Glomerular endothelial cell (primary cell): ENCODE measurements around a stretch of chr18.

GRCh38 chr18:3114088-3114566 lies 101.2 kb upstream of the LPIN2 start:
- RAMPAGE, long total RNA, result no peak

- RAMPAGE, long total RNA, result no peak
Measured at GRCh38 chr18:3179440-3180096, 40.2 kb downstream of the MYOM1 start.

GRCh38 chr18:3233482-3233867 lies 13.7 kb upstream of the MYOM1 start:
- RAMPAGE, long total RNA, result no peak

GRCh38 chr18:3251436-3251751 lies 3.8 kb downstream of the MYL12A start:
- RAMPAGE, long total RNA, result no peak

GRCh38 chr18:3264137-3265112 lies 2.5 kb downstream of the MYL12B start:
- RAMPAGE, long total RNA, result no peak

DNA sequence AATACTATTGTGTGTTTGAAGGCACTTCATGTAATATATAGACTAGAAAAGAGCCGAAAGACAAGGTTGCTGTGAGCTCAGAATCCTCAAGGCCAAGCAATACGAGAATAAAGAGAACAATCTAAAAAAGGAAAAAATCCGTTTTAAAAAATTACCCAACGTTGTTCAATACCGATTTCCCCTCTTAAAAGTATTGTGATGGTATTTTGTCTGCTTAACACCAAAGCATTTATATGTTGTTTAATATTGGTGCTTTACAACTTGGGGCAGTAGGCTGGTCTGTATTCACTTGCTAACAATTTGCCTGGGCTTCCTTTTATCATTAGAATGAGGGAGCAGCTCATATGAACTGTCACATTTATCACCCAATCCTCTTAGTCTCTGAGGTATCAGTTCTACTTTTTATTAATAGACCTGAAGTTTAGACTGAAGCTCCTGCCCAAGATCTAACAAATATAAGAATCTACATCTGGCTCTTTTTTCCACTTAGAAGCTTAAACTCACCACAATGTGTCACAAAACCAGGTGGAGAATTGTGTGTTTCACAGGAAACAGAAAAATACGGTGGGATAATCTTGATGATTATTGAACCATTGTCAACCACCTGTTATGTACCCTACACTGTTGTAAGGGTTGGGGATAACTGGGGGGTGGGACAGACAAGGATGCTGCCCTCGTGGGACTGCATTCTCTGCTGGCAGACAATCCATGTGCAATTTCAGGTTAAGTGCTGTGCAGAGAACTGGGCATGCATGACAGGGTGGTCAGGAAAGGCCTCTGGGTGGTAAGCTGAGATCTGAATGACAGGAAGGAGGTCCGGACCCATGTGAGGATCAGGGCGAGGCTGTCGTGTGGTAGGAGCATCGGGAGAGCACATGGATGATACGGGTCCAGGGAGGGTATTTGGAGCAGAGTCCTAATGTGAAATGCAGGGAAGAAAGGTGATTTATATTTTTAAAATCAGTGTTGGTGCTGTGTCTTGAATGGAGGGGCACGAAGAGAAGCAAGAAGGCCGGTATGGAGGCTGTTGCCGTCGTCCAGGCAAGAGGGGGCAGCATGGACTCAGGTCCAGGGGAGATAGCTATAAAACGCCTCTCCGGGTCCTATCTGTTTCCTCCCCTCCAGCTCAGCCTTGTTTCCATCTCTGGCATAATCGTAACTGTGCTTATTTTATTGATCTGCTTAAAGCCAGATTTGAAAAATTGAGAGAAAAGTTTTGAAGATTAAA lies 17.4 kb downstream of the MYL12B start:
- RAMPAGE, long total RNA, result no peak

- RAMPAGE, long total RNA, result no peak
Measured at GRCh38 chr18:3305125-3305889, 43.4 kb downstream of the MYL12B start.

DNA sequence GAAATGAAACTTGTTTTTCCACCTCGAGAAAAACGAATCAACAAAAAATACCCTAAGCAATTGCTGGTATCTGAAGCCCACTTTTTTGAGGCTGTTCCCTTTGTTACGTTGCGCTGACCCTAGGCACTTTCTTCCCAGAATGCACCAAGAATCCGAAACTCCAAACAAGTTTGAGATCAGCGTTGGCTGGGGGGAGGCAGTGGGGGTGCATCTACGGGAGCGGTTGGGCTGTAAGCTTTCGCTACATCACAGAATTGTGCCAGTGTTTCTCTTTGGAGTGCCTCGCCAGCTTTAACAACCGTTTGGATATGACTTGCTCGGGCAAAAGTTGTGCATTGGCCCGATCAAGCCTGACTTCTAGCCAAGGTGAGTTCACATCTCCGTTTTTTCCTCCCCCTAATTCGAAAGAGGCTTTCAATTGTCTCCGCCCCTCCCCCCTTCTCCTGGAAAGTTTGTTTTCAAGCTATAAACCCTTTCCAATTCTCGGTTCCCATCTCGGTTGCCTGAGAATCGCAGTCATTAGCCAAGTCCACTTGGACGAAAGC lies 2.5 kb upstream of the TGIF1 start:
- RAMPAGE, long total RNA, result no peak

DNA sequence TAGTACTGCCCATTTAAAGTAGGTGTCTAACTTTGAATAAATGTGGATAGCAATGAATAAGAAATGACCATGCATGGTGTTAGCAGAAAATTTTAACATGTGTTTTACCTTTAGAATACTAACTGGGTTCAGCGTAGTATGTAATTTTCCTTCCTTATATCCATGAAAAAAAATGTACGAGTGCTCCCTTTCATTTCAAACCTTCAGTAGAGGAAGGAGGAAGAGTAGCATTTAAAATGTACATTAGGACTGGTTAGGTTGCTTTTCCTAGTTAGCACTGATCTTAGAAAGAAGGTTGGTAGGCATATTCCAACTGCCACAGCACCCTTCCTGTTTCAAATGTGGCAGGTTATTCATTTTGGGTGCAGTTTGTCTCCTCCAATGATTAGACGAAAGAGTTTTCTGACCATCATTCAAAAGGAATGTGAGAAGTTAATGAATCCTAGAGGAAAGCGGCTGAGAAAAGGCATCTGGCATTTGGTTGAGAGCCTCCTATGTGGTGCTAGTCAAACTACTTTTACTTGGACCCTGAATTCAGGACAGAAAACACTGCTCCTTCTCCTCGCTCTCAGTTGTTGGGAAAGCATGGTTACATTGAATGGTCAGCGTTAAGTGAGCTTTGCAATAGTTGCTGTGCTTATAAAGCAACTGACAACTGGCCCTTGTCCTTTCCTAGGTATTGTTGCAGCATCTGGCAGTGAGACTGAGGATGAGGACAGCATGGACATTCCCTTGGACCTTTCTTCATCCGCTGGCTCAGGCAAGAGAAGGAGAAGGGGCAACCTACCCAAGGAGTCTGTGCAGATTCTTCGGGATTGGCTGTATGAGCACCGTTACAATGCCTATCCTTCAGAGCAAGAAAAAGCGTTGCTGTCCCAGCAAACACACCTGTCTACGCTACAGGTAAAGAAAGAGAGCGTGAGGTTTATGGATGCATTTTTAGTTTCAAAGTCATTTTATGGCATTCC lies 6.0 kb downstream of the TGIF1 start:
- RAMPAGE, long total RNA, result no peak

DNA sequence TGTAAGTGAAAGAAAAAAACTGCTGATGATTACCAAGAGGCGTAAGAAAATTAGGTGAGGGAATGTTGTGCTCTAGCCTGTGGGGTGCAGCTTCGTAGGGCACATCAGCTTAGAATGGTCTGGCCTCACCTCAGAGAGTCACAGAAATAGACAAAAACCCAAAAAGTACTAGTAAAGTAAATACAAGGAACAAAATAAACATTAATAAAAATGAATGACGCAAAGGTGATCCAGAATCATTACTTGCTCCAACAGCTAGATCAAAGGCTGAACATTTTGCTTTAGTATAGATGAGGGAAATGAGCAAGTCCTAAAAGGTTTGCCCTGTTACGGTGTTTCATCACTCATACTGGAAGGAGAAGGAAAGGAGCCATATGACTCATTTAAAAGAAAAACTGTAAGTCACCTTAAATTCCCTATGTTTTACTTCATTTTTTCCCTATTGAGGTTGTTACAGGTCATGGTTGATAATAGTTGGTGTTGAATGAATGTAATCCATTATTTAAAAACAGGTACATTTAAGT lies 9.4 kb downstream of the TGIF1 start:
- RAMPAGE, long total RNA, result no peak

DNA sequence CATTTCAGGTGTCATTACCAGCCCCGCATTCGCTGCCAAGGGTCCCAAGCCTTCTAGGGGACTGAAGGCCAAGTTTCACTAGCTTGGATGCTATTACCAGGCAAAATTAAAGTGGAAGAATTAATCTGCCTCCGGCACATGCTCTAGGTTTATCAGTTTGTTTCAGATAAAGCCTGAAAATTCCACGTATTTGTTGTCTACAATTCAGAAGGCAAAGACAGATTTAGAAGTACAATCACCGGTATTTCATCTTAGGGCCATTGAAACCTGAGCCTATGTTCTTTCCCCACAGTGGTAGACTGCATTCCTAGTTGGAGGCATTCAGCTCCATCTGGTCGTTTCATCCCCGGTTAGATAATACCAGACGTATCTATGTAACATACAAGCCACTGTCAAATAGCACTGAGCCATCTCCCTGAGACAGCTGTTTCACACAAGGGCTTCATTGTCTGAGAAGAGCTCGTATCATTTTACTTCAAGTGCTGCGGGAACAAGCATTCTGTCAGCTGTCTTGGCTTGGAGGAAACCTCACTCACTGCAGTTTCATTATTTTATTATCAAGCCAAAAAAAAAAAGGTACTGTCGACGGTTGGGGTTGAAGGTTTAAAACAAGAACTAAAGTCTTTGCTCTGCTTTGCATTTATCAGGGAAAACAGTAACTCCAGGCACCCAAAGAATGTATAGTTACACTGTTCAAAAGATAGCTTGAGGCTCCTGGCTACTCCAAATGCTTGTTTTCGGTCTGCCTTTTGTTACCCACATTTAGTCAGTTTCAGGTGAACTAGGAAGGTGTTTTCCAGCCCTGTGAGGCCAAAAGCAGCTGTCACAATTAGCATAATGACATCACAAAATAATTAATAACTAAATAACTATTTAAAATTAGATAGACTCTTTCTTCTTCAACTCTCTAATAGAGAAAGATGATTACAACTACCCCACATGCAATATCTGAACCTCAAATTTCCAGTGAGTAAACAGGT lies 76.7 kb downstream of the TGIF1 start:
- RAMPAGE, long total RNA, result no peak

DNA sequence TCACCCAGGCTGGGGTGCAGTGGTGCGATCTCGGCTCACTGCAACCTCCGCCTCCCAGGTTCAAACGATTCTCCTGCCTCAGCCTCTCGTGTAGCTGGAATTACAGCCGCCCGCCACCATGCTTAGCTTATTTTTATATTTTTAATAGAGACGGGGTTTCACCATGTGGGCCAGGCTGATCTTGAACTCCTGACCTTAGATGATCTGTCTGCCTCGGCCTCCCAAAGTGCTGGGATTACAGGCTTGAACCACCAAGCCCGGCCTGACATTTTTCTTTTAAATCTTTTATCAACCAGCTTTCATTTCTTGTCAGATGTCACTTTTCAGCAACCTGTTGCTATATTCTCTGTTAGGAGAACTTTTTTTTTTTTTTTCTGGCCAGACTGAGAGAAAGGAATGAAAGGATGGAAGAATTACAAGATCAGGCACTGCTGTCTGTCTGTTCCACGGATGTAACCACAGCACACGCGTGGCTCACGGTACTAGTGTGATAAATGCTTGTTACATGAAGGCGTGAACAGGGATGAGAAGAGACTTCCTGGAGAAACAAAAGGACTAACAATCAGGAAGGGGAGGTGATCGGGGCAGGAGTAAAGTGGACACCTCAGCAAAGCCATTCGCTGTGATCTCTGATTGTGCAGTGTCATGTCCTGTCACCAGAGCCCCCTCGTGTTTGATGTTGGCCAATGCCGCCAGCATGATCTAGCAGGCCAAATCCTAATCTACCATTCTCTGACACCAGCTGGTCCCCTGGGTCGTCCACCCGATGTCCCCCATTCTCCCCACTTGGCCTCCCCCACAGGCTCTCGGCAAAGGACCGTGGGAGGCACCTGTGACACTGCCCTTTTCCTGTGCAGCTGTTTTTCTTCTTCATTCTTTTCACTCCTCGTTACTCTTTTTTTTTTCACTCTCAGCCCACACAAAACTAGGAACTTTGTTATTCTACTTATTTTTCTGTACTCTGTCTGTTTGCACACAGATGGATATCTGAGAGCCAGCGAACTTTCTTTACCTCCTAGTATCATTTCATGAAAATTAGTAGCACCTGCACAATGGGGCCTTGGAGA lies 146.6 kb downstream of the TGIF1 start:
- RAMPAGE, long total RNA, result no peak

DNA sequence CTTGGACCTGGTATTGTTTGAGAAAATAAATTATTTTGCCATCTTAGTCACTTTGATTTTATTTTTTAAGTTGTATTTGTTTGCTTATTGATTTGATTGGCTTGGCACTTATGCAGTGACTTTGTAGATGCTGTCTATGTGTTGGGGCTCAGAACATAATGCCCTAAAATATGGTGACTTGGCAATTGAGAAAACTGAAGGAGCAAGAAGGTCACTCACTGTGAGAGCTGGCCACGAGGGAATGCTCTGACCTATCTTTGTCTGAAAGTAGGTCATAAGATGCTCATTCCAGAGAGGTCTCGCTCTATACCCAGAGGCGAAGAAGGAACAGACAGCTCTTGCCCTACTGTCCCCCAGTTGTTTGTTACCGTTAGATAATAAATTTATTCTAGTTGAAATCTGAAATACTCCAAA lies 158.5 kb downstream of the TGIF1 start:
- RAMPAGE, long total RNA, result no peak

DNA sequence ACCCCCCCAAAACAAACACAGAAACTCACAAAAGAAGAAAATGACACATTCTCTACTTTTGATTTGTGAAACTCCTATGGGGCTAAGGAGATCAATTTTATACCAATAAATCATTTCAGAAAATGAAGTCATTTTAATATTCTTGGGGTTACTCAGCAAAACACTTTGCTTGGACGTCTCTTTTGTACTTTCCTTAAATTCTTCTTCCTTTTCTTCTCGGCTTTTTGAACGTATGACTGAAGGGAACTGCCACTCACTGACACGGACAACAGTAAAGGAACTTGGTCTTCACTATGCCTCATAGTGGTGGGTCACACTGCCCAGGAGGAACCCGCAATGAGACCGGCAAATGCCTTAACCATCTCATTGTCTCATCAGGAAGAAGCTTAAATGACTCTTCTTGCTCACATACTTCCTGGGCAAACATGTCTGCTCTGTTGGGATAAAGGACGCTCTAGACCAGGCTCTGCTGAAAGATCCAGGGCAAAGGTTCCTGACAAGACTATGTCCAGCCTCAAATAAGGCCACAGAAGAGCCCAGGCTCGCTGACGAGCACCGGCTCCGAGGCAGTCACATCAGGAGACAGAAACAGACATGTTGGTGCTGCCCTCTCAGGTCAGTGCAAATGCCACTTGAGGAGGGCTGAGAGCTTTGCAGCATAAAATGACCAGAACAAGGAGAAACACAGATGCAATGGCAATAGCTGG lies 205.4 kb downstream of the TGIF1 start:
- RAMPAGE, long total RNA, result no peak

- RAMPAGE, long total RNA, result no peak
Measured at GRCh38 chr18:3870770-3871405, 420.9 kb downstream of the TGIF1 start.

- RAMPAGE, long total RNA, result no peak
Measured at GRCh38 chr18:3954714-3955289, 500.3 kb downstream of the DLGAP1 start.

- RAMPAGE, long total RNA, result no peak
Measured at GRCh38 chr18:3966675-3967505, 488.2 kb downstream of the DLGAP1 start.

DNA sequence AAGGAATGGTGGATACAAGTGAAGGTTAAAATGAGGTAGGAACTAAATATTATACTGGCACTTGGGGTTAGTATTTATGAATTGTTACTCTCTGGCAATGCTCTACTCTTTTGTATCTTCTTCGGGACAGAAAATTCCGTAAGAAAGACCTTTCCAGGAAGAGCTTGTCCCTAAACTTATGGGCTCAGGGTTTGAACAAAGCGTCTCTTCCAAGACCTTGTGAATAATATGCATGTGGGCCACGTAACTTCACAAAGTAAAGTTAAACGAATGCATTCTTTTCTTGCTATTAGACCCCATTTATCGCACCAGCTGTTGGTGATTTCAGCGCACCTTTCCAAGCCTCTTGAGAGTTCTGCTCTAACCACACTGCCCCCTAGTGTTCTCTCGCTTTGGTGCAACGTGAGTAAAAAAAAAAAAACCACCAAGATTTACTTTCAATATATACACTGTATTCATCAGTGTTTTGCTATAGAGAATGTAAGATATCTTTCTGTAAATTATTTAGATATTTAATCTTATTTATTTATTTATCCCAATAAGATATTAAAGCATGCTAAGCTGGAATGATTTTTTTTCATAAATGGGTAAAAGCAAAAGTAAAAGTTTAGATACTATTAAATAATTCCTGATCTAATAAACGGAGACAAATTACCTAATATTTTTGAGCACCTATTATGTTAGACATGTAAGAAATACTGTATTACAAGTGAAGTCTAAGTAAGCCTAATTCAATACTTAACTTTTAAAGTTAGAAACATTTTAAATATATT lies 459.6 kb downstream of the DLGAP1 start:
- RAMPAGE, long total RNA, result no peak

DNA sequence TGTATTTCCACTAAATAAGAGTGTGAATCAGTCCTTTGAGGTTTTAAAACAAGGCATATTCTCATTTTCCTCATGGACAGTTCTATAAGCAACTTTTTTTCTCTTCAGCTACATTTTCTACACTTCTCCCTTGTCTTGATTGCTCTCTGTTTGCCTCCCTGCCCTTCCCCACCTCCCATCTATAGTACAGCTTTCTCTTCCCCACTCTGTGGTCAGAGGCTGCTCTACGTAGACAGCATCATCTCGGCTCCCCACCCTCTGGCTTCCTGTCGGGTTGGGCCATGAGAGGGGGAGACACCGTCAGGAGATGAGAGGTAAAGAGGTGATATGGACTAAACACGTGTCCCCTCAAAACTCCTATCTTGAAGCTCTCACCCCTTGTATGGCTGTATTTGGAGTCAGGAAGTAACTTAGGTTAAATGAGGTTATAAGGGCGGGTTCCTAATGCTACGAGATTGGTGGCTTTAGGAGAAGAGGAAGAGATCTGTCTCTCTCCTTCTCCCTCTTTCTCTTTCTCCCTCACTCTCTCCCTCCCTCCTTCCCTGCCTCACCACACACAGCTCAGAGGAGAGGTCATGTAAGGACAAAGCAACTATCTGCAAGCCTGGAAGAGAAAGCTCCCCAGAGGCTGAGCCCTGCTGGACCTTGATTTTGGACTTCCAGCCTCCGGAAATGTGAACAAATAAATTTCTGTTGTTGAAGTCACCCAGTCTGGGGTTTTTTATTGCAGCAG lies 138.2 kb downstream of the AKAIN1 start:
- RAMPAGE, long total RNA, result no peak

- RAMPAGE, long total RNA, result no peak
Measured at GRCh38 chr18:5478008-5478633, 65.7 kb downstream of the EPB41L3 start.